GM23248 (cell line): ENCODE measurements around the genes GNG14, TNPO2, GET3 and RTBDN.

DNA sequence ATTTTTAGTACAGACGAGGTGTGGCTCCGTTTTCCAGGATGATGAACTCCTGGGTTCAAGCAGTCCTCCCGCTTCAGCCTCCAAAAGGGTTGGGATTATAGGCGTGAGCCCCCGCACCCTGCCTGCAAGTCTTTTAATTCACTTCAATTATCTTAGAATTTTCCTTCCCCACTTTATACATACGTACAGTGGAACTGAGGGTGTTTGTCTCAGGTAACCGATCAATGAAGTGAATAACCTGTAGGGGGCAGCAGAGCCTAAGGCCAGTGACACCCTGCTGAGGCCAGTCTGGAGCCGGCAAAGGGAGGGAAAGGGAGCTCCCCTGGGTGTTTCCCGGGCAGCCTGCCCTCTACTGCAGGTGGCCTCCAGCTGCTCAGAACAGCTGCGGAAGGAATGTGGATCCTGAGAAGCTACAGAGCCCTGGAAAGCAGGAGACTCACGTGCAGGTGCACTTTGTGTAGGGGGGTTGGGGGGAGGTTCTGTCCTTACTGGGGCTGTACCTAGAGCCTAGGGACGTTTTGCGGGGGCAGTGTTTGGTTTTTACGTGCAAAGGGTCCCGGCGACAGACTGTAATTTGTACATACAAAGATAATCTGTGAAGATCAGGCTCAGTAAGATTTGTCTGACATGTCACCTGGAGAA, 848 bp upstream of the ZNF491 start:
- RAMPAGE, long total RNA: no peak

DNA sequence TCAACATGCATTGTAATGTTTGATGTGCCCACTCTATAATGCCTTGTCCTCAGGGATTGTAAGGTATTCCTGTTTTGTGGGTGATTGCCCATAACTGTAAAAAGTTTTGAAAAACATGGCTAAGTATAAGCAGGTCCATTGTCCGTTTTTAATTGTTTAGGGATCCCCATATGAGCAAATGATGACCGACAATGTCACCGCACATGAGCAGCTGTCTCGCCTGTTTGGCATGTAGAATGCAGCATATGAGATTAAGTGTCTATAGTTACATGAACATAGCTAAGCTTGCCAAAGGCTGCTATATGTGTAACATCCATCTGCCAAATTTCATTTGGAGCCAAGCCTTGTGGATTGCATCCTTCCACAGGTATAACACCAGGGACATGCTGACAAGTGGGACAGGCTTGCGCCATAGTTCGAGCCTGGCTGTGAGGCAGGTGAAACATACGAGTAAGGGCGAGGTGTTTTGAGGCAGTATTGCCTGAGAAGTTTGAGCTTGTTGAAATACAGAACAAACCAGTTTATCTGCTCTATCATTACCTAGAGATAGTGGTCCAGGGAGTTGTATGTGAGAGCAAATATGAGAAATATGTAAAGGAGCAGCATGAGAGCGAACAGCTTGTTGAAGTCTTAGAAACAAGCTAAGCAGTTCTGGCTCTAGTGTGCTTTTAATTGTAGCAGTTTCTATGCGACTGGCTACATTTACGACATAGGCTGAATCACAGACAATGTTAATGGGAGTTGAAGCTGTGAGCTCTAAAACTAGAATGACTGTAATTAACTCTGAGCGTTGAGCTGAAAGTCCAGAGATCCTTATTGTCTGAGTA, 8.0 kb downstream of the ZNF439 start:
- RAMPAGE, long total RNA: no peak

DNA sequence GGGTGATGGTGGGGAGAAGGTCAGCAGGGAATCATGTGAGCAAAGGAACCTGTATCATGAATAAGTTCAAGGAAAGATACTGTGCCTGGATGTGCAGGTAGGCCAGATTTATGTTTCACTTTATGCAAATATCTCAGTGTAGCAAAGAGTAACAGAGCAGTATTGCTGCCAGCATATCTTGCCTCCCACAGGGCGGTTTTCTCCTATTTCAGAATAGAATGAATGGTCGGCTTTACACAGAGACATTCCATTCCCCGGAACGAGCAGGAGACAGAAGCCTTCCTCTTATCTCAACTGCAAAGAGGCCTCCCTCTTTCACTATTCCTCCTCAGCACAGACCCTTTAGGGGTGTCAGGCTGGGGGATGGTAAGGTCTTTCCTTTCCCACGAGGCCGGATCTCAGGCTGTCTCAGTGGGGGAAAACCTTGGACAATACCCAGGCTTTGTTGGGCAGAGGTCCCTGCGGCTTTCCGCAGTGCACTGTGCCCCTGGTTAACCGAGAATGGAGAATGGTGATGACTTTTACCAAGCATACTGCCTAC, 2.3 kb downstream of the ZNF69 start:
- RAMPAGE, long total RNA: no peak

DNA sequence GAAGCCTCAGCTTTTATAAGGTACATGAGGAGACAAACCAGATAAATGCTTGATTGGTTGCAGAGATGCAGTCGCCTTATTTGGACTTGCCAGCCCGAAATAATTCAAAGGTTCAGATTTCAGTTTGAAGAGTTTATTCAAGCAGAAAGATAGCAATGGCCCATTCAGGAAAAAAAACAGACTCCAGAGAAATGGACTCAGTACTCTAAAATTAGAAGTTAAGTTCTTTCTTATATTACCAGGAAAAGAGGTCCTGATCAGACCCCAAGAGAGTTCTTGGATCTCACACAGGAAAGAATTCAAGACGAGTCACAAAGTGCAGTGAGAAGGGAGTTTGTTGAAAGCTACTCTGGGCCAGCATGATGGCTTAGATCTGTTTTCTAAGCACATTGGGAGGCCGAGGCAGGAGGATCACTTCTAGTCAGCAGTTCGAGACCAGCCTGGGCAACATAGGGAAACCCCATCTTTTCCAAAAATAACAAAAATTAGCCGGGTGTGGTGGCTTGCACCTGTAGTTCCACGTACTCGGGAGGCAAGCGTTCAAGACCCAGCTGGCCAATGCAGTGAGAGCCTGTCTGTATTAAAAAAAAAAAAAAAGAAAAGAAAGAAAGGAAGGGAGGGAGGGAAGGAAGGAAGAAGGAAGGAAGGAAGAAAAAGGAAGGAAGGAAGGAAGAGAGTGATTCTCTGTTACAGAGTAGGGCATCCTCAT, 3.4 kb downstream of the ZNF69 start:
- RAMPAGE, long total RNA: no peak

DNA sequence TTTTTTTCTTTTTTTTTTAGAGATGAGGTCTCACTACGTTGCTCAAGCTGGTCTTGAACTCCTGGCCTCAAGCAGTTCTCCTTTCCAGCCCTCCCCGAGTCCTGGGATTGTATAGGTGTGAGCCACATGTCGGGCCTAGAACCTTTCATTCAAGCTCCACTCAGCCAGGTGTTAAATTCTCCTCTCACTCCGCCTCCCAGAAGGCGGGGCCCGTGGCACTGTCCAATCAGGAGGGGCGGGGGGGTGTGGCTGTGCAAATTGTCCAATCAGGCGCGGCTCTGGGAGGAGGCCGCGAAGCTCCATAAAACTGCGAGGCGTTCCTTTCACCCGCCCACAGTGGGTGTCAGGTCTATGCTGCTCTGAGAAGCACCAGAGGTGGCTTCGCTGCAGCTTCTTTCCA, 3.1 kb upstream of the ZNF625 start:
- RAMPAGE, long total RNA: no peak

DNA sequence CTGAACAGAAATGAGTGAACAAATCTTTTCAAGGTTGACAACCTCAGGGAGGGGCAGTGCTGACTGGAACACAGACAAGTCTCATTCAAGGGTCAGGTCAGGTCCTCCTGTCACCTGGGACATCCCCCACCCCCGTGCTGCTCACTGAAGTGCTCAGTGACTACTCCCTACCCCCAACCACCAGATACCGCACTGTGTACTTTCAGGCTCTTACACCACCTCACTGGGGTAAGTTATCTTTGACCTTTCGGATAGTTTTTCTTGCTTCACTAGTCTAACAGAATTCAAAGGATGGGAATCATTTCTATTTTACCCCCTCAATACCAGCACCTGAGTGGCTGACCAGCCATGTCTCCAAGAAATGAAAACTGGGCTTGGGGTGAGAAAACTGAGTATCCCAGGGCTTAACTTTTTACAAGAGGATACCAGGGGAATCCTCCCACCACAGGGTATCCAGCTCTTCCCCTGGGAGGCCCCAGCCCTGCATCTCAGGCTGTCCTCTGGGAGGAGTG, 2.2 kb downstream of the ZNF563 start:
- RAMPAGE, long total RNA: no peak

DNA sequence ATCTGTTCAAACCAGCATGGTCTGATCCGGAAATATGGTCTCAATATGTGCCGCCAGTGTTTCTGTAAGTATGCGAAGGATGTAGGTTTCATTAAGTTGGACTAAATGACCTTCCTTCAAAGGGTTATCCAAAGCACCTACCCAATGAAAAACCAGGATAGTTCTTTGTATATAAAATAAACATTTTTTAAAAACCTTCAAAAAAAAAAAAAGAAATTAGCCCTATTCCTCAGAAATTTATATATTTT, 8.1 kb upstream of the ZNF442 start:
- RAMPAGE, long total RNA: no peak

DNA sequence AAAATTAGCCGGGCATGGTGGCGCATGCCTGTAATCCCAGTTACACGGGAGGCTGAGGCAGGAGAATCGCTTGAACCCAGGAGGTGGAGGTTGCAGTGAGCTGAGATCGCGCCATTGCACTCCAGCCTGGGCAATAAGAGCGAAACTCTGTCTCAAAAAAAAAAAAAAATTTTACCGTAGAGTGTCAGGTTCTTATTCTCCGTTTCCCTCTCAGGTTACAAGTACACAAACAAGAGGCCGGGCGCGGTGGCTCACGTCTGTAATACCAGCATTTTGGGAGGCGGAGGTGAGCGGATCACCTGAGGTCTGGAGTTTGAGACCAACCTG, 1.2 kb downstream of the ZNF564 start:
- RAMPAGE, long total RNA: no peak

DNA sequence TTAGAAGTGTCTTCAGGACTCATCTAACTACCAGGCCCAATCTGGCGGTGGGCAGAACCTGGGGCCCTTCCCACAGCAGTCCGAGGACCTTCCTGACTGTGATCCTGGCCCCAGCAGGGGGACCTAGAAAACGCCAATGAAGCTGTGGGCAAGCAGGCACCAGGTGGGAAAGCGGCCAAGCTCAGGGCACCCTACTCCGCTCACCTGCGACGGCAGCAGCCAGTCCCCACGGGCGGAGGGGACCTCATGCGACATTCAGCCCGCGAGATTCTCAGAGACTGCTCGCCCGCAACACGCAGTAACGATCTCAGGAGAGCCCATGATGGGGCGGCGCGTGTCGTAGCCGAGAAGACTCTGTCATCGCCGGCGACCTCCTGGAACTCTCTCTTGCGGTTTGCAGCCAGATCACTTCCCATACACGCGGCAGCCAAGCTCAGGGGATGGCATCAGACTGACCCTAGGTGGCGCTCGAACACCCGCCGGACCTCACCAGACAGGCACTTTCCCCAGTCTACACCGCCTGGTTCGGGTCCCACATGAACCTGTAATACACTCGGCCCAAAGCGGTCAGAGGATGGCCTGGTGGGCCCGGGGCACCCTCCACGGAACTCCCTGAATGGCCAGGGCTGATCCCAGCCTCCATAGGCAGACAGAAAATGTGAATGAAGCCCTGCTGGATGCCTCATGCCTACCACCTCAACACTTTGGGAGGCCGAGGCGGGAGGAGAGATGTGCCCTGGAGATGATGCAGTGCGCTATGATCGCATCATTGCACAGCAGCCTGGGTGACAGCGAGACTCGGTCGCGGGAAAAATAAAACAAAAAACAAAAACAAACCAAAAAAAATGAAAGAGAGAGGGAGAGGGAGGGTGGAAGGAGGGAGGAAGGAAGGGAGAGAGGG, 26.4 kb downstream of the MAN2B1 start:
- RAMPAGE, long total RNA: no peak

GRCh38 chr19:12646353-12646915, 20.1 kb downstream of the MAN2B1 start:
- RAMPAGE, long total RNA: no peak

DNA sequence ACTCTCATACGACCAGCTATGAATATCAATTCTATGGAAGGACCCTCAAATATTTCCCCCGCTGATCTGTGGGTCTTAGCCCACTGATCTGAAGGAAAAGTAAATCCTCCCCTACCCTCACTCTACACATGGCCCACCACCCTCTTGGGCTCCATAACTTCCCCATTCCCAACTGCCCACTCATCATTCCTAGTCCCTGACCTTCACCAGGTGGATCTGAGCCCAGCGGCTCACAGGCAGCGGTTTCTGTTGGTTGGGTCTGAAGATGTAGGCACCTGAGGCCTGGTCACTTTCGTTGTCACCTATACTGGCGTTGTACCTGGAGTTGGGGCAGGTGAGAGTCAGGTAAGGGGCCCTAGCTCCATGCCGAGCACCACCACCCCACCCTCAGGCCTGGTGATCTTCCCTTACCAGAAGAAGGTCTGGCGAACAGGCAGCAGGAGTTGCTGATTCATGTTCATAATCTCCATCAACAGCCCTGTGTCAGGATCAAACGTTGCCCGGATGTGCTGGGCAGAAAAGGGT, 14.5 kb downstream of the MAN2B1 start:
- RAMPAGE, long total RNA: no peak

GRCh38 chr19:12687586-12688028, at the start of gene GNG14:
GNG14 (plus strand) TSS chr19:12687998.
- RAMPAGE, long total RNA: no peak

GRCh38 chr19:12698950-12699349, 2.5 kb upstream of the FBXW9 start:
- RAMPAGE, long total RNA: no peak

DNA sequence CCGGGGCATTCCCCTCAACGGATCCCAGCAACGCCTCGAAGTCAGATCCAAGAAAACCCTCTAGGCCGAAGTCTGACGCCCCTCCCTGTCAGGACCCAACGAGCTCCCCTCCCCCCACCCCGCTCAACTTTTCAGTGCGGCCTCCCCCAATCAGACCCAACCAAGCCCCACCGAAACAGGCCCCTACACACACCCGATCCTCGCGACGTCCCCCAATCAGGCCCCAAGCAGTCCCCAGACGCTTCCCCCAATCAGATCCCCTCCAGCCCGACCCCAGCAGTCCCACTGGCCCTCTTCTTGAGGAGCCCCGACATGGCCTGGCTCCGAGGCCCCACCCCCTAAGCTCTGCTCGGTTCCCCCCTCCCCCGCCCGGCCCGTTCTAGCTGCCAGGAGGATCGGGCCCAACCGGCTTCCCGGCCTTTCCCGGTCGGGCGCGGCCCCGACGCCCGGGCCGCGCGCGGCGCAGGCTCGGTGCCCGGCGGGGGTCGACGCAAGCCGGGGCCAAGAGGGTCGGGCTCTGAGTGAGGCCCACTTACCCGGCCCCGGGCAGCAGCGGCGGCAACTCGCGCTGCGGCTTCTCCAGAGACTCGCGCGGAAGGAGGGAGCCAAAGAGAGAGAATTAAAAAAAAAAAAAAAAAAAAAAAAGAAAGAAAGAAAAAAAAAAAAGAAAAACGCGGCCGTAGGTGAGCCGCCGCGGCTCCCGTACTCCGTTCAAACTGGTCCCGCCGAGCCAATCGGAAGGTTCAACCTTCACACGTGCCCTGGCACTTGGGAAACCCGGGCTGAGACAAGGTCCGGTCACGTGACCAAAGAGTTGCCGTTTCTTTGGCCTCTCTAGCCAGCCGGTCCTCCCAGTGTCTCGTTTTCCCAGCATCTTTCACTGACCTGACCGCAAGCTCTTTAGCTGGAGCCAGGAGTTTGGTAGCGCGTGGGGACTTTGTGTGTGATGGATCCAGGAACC, 1.5 kb downstream of the TNPO2 start:
- RAMPAGE, long total RNA: start-site peak on the minus strand centred at position 286 of the sequence, 145 bp wide, 33 and 17 reads in 2 replicates

- RAMPAGE, long total RNA: start-site peak on the minus strand at chr19:12723888-12724004, 34 and 41 reads in 2 replicates
Measured at GRCh38 chr19:12723193-12724487, at the start of gene TNPO2. TNPO2 (minus strand) TSS chr19:12723932.

GRCh38 chr19:12737414-12737687, at the start of gene GET3:
GET3 (plus strand) TSS chr19:12737497.
- RAMPAGE, long total RNA: start-site peak on the plus strand at chr19:12737488-12737500, 22 and 45 reads in 2 replicates

DNA sequence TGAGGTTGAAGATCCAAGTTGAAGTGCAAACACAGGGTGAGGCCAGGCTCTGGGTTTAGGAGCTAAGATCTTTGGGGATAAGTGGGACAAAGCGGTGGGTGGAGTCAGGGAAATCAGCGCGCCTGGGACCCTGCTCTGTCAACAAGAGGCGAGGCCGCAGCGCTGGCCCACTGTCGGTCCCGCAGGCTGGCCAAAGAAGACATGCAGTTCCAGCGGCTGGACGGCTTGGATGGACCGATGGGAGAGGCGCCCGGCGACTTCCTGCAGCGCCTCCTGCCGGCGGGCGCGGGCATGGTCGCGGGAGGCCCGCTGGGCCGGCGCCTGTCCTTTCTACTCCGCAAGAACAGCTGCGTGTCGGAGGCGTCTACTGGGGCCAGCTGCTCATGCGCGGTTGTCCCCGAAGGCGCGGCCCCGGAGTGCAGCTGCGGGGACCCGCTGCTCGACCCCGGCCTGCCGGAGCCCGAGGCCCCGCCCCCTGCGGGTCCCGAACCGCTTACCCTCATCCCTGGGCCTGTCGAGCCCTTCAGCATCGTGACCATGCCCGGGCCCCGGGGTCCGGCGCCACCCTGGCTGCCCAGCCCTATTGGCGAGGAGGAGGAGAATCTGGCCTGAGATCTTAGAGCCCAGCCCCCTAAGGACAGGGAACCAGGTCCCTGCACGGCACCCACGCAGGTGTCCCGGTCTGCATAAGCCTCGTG, 6.0 kb downstream of the BEST2 start:
- RAMPAGE, long total RNA: no peak

GRCh38 chr19:12777906-12778646, 2.7 kb upstream of the HOOK2 start:
- RAMPAGE, long total RNA: no peak

DNA sequence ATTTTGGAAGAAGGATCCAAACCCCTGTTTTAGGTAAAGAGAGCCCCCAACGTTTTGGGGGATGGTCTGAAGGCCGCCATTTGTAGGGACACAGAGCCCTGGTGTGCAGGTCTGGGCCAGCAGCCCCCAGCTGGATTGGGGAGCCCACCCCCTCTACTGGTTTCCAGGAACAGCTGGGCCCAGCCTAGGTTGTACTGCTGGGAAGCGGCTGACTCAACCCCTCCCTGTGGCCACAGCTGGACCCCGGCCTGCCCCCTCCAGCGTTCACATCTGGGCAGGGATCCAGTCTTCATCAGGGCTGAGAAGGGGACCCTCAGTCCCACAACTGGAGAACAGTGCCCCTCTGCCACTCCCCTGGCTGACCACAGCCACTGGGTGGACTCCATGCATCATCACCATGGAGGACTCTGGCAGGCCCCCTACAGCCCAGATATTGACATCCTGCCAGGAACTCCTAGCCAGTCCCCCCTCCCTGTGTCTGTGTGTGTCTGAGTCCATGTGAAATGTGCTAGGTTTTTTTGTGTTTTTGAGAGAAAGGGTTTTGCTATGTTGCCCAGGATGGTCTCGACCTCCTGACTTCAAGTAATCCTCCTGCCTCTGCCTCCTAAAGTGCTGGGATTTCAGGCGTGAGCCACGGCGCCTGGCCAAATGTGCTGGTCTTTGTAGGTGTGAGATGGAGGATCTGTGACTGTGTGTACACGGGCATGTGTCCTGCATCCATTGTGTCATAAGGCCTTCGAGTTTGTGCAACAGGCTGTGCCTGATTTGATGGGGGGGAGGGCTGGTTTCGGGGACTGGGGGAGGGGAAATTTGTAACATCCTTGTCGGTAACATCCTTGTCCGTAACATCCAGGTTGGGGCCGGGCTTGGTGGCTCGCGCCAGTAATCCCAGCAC, 3.9 kb upstream of the HOOK2 start:
- RAMPAGE, long total RNA: no peak

DNA sequence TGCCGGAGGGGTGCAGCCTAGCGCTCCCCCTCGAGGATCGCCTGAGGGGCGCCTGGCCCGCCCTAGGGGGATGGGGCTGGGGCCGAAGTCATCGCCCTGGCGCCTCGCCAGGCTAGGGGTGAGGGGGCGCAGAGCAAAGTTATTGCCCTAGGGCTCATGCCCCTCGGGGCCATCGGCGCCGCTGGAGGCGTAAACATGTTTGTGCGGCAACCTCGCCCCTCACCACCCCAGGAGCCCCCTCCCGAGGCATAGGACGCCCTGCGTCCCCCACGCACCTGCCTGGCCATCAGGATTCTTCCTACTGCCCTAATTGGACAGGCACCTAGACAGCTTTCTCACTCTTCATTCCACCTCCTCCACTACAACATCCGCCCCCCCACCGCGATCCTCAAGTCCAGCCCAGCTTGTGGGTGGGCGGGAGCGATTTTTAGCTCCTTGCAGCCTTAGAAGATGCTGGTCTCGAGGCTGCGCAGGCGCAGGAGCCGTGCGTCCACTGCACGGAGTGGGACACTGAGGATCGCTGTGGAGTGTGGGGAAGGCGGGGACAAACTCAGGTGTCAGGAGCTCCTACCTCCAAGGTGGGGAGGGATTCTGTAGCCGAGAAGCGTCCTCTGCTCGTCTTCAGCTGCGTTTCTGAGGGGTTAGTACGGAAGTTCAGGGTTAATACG, at the start of gene RTBDN:
TSS of gene RTBDN (minus strand) at position 366 of the 668 bp plus-strand sequence.
- RAMPAGE, long total RNA: no peak